Fibroblast of villous mesenchyme (primary cell): ENCODE measurements around a stretch of chr17.

DNA sequence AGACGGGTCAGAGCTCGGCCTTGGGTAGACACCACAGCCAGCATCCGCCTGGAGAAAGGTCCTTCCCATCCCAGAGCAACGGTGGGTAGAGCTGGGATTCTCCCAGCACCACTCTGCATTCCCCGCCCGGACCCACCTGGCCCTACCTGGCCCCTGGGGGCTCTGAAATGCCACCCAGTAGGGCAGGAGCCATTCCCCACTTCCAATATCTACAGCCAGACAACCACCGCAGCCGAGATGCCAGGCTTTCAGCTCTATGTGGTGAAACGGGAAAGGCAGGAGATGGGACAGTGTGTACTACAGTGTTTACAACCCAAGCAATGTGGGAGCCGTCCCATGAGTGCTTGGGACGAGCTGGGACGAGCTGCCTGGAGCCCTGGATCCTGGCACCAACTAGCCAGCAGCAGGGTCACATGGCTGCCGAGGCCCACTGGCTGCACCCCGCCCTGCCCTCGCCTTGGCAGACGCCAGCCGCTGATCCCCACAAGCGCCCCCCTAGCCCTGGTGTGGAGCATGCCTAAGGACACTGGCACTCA lies 13.7 kb downstream of the TMC6 start:
- CAGE, long polyA plus RNA: no peak

DNA sequence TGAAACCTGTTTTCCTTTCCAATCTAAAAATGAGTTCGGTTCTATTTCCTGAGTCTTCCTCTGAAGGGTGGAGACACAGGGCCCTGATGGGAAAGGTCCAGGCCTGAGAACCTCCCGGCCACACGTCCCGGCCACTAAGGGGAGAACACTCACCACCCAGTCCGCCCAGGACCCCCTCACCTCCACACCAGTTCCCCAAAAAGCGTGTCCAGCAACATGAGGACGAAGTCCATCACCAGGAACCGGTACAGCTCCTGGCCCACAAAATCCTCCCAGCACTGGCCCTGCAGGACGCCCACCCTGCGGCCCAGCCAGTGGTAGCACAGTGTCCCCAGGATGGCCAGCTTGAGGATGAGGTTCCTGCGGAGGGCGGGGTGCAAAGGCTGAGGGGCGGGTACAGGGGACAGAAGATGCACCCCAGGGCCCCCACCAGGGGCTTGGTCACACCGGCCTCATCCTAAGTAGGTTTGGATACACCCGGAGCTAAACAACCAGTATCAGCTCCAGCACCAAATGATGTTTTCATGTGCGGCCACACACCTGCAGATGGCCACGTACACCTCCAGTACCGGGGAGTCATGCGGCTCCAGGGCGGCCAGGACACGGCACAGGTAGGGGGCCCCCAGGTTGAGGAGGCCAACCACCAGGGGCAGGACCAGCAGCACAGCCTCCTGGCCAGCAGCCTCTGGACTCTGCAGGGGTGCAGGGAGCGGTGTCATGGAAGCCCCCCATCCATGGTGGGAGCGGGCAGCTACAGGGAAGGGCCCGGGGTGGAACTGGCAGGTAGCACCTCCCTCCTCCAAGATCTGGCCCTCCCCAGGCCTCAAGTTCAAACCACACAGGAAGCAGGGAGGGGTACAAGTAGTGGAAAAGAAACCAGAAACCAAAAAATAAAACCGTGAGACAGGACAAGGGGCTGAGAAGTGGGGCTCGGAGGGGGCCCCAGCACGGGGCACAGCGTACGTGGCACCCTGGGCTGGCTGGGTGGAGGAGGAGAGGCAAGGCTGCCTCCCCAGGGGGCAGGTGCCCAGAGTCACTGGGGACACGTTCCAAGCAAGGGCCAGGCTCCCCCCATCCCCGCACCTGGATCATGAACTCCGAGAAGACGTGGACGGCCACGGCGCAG lies 7.7 kb downstream of the TMC6 start:
- CAGE, long polyA plus RNA: no peak

DNA sequence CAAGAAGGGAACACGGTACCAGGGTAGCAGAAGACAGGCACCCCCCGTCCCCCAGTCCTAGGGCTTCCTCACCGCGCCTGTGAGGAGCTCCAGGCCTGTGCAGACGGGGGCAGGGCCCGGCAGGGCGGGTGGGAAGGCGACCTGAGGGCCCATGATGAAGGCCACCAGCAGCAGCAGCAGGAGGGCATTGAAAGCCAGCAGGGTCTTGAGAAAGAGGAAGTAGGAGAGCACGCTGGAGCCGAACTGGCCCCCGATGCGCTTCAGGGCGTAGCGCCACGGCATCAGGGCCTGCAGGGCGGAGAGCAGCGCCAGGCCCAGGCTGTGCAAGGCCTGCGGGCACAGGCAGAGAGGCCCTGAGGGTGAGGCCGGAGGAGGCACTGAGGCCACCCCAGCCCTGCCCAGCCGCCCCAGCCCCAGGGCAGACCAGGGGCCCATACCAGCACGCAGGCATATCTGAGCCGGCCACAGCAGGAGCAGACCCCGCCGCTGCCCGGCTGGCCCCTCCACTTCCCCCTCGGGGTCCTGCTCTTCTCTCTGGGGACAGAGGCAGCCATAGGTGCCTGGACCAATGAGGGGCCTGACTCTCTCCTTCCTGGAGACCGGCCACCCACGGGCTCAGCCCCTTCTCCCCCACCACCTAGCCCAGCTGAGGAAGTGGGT lies 4.0 kb downstream of the TMC6 start:
- CAGE, long polyA plus RNA: no peak

GRCh38 chr17:78145102-78145997 lies 835 bp upstream of the C17orf99 start:
- CAGE, long polyA plus RNA: no peak

DNA sequence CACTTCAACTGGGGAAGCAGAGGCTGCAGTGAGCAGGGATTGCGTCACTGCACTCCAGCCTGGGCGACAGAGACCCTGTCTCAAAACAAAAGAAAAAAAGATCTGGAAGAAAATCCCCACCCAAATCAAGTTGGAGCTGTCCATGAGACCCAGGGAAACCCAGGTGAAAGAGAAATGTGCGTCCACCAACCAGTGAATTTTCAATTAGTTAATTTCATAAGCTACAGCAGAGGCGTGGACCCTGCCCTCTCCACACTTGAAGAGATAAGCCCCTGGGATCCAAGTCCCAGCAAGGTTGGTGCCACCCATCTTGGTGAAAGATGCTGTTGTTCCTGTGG lies 5.5 kb downstream of the SYNGR2 start:
- CAGE, long polyA plus RNA: no peak

GRCh38 chr17:78174236-78175338 lies 6.2 kb downstream of the SYNGR2 start:
- CAGE, long polyA plus RNA: no peak

GRCh38 chr17:78186328-78186638 lies 569 bp downstream of the TK1 start:
- CAGE, long polyA plus RNA: no peak

- CAGE, long polyA plus RNA: no peak
Measured at GRCh38 chr17:78325114-78325766, 34.6 kb downstream of the SOCS3 start.

GRCh38 chr17:78332975-78333271 lies 27.0 kb downstream of the SOCS3 start:
- CAGE, long polyA plus RNA: no peak

DNA sequence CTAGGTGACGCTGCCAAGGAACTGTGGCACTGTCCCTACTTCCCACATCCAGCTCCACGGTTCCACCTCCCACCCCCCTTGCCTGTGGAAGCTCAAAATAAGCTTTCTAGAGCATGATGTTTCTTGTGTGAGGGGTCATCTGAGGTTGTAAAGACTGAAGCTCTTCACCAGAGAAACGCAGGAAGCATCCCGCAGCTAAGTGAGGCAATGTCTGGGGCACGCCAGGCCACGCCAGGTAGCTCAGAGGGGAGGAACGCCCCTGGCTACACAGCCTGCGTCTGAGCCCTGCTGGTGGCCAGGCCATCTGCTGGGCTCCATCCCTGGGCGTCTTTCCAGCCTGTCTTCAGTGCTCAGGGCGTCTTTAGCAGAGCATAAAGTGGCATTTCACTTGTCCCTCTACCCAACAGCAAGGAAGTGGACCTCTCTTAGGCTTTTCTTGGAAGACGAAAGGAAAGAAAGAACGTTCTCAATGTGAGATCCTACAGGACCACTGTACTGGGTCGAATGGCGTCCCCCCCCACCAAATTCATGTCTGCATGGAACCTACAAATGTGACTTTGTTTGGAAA lies 15.2 kb downstream of the SOCS3 start:
- CAGE, long polyA plus RNA: no peak

DNA sequence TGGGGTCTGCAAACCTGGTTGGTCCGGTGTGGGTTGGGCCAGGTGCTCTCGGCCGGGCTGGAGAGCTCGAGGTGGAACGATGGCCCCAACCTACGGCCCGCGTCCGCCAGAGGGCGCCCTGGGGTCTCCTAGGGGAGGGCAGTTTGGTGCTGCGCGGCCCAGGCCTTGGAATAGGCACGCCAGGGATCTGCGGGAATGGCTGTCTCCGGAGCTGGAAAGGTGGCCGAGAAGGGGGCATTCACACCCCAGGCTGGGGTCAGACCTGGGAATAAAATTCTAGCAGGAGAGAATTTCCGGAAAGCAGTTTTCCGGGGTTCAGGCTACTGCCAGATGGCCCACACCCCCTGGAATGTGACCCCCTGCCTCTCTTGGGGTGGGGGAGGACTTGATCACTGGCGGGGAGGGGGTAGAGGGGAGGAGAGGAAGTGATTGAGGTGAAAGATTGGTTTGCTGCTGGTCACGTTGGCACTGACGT lies 1.0 kb upstream of the SOCS3 start:
- CAGE, long polyA plus RNA: no peak

GRCh38 chr17:78411134-78411931 lies 32.9 kb downstream of the PGS1 start:
- CAGE, long polyA plus RNA: no peak

DNA sequence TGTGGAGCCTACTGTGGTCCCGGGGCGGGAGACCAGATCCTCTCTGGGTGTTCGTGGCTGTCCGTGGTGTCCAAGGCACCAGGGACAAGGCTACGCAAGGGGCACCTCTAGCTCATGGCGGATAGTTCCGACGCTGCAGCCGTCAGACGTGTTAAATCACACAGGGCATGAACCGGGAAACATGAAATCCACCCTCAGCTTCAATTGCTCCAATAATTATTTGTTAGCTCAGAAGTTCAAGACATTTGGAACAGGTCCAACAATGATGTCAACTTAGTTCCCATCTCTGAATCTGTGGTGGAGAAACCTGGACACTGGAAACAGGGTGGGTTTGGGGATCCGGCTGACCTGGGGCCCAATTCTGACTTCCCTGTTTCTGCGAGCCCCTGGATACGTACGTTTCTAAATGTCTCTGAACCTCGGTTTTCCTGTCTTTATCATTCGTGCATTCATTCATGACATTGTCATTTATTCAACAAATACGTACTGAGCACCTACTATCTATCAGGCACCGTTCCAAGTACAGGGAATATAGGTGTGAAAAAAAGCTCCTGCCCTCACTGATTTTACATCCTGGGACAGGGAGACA lies 88.0 kb upstream of the DNAH17 start:
- CAGE, long polyA plus RNA: no peak

GRCh38 chr17:78678148-78678915 lies 101.1 kb upstream of the DNAH17 start:
- CAGE, long polyA plus RNA: no peak

DNA sequence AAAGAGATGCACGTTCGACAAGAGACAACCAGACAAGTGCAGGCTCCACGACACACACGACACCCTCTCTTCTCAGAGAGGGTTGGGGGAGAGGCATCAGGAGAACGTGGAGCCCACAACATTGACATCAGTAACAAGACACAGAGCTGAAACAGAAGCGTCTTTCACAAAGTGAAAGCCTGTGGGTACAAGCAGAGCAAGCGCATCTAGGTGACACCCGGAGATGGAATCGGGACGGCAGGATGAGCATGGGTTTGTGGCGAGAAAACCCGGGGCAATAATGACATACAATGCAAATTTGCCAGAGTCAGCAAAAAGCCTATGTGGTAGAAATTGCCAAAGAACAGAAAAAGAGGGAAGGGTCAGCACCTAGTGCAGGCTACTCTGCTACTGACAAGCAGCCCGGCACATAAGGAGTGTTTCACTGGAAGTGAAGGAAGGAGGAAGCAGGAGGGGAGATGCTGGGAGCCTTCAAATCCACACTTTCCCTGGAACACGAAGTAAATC lies 89.5 kb downstream of the CYTH1 start:
- CAGE, long polyA plus RNA: no peak

DNA sequence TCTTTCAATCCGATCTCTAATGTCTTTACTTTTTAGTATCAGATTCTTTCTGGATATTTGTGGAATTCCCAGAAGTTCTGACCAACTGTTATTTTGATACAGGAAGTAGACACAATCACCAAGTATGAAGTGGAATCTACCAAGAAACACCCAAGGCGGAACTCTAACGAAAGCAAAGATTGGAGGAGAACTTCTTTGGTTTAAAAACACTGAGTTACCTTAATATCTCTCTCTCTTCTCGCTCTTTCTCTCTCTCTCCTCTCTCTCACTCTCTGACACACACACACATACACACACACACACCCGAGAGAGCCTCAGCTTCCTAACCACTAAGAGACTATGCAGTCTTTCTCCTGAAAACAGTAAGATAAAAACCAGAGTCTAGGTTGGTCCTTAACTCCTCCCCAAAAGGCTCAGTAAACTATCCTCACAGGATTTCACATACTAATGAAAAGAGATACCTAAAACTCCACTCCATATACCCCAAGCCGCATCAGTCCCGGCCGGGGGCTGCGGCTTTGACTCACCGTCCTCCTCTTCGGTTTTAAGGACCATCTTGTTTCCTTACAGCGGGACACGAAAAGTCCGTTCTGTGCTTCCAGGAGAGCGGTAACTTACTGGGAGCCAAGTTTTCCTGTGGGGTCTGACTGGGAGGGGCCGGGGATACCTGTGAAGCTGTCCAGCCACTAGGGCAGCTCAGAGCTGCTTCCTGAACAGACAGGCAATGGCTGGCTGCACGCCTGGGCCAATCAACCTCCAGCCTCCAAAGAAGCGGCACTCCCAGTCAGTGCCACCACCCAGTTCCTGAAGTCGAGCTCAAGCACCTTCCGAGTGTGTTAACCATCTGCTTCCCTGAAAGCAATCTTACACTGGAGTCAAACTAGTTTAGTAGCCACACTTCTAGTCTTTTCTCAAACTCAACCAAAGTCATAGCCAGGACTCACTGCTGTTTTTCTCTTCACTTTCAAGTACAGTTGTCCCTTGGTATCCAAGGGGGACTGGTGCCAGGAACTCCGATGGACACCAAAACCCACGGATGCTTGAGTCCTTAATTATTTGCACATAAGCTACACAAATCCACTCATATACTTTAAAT lies 45.6 kb downstream of the CYTH1 start:
- CAGE, long polyA plus RNA: start-site peak on the minus strand centred at position 681 of the sequence, 127 bp wide, 425 and 232 reads in 2 replicates

DNA sequence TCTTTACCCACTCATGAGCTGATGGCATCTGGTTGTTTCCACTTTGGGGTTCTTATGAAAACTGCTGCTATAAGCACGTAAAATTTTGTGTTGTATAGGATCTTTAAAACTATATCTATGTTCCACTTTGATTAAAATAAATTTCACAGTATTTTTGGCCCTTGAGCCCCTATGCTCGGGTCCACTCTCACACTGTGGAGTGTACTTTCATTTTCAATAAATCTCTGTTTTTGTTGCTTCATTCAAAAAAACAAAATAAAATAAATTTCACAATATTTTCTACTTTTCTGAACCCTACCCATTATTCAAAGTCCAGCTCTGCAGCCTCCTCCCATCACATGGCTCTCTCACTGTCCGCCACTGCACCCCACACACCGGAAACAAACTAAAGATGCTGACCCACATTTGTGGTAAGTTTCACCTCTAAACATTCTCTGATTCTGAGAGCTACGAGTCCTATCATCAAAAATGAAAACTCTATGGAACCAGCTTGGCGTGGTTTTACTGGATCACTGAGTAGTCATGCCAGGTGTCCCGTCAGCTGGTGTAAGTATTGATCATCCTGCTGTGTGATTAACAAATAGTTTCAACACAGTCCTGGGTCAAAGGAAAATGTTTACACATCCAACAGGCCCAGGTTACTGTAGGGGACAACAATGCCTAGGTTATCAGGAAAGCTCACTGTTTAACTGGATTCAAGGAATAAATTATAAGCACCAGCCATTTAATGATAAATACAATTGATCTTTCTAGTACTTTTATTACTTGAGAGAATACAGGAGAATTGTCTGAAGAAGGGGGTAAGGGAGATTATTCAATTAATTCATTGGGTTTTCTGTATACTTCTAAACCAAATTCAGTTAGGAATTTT lies 34.1 kb downstream of the CYTH1 start:
- CAGE, long polyA plus RNA: no peak

- CAGE, long polyA plus RNA: no peak
Measured at GRCh38 chr17:78766411-78766853, 15.6 kb downstream of the CYTH1 start.

GRCh38 chr17:78779338-78779600 lies 2.8 kb downstream of the CYTH1 start:
- CAGE, long polyA plus RNA: no peak

GRCh38 chr17:78803299-78804129 lies 21.4 kb upstream of the CYTH1 start:
- CAGE, long polyA plus RNA: no peak